HepG2 (cell line): Measurements from ENCODE around the gene GPAM.

DNA sequence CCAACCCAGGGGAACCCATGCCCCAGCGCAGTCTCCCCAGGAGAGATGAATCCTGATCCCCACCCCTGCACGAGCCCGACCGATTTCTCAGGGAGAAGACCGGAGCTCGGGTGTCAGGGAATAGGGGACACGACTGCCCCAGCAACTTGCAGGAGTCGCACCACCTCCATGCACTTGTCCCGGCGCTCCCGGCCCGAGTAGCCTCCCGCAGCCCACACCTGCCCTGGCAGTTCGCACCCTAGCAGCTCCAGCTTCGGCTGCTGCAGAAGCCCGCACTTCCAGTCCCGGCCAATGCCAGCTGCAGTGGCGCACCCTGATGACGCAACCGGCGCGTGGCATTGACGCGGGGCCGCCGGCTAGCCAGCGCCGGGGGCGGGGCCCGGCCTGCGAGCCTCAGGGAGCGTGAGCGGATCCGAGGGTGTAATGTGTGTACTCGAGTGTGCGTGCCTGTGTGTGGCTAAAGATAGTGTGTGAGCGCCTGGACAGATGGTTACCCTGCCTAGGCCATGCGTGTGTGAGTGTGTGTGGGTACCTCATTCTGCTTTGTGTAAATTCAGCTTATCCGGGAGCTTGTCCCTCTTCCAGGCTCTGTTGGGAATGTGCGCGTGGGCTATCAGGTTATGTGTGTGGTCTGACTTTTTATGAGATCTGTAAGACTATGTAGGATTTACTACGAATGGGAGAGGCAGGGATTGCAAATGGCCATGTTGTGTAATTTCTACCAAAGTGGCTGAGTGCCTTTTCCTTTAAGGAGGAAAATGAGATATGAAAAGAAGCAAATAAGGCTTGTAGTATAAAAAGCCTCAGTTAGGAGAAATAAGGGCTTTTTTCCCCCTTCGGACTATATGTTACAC lies at the start of gene GPAM:
Gene GPAM (minus strand): TSS at position 310 of the 854 bp plus-strand sequence.
- RRBS, 2 experiments: 95 to 97% methylated on average over 9 to 14 of the region's 43 CpGs
CAGE:
- cytosol, long polyA minus RNA: no peak
- cytosol, long polyA plus RNA: no peak
- long polyA plus RNA: no peak
- nucleus, long polyA minus RNA: no peak
- nucleus, long polyA plus RNA: no peak

DNA sequence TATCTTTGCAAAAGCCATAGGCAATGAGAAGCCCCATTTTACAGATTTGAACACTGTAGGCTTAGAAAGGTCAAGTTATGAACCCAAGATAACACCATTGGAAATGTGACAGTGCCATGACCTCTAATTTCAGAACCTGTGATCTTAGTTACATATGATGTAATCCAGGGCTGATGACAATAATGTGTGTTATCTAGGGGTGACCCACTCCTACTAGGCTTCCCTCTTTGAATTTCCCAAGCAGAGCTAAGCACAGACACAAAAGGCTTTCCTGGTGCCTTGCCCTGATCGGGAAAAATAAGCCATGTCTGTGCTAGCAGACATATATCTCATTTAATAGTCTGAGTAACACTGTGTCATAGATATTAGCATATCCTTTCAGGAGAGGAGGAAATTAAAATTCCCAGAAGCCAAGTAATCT lies 3.0 kb upstream of the TECTB start:
- RRBS, 2 experiments: no CpG with 5 or more reads among the region's 1 CpG
CAGE:
- cytosol, long polyA minus RNA: no peak
- cytosol, long polyA plus RNA: no peak
- long polyA plus RNA: no peak
- nucleus, long polyA minus RNA: no peak
- nucleus, long polyA plus RNA: no peak

- RRBS, 2 experiments: no CpG with 5 or more reads among the region's 1 CpG
CAGE:
- cytosol, long polyA minus RNA: no peak
- cytosol, long polyA plus RNA: no peak
- long polyA plus RNA: no peak
- nucleus, long polyA minus RNA: no peak
- nucleus, long polyA plus RNA: no peak
Observed at GRCh38 chr10:112392927-112393140, 18.9 kb downstream of the ACSL5 start.

DNA sequence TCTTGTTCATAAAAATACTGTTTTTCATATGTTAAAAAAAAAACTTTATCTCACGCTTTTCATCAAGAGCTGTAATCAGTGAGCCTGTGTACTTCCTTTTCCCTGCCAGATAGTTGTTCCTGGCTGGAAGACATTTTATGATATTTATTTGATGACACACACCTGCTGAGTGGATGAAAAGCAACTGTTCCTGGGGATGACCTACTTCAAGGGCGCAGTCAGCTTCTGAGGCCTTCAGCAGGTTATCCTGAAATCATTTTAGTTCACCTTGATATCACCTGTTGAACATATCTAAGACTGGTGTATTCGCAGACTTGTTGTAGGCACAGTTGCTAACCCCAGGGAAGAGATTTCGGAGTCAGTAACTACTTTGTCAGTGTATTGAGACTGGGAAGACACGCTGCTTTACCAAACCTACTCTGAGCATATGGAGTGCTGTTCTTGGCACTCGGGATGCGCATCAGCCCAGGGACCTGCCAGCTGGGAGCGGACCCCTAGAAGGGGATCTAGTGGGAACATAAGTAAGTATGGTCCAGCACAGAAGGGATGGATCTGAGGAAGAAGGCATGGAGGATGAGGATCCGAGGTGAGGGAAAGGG lies 234.4 kb upstream of the TCF7L2 start:
- RRBS, 2 experiments: no CpG with 5 or more reads among the region's 9 CpGs
CAGE:
- cytosol, long polyA minus RNA: no peak
- cytosol, long polyA plus RNA: no peak
- long polyA plus RNA: no peak
- nucleus, long polyA minus RNA: start-site peak on the plus strand centred at position 68 of the sequence, 427 bp wide, 30 reads
- nucleus, long polyA plus RNA: no peak

DNA sequence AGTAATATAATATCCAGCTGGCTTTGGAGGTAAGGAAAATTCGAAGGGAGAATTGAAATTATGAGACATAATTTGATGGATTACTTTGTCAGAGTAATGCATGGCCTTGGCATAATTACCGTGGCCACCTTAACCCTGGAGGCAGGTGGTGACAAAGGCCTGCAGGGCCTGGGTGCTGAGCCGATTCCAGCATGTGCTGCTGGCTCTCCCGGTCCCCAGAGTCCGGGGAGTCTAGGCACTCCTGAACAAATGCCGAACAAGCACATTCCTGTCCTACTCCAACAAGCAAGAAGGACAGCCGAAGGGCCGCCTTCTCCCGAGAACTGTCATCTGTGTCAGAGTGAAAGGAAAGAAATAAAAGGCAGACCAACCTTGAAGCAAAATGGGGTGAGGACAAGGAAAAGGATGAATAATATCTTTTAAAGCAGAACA lies 166.4 kb upstream of the TCF7L2 start:
- RRBS, 2 experiments: no CpG with 5 or more reads among the region's 9 CpGs
CAGE:
- cytosol, long polyA minus RNA: no peak
- cytosol, long polyA plus RNA: no peak
- long polyA plus RNA: no peak
- nucleus, long polyA minus RNA: no peak
- nucleus, long polyA plus RNA: no peak

DNA sequence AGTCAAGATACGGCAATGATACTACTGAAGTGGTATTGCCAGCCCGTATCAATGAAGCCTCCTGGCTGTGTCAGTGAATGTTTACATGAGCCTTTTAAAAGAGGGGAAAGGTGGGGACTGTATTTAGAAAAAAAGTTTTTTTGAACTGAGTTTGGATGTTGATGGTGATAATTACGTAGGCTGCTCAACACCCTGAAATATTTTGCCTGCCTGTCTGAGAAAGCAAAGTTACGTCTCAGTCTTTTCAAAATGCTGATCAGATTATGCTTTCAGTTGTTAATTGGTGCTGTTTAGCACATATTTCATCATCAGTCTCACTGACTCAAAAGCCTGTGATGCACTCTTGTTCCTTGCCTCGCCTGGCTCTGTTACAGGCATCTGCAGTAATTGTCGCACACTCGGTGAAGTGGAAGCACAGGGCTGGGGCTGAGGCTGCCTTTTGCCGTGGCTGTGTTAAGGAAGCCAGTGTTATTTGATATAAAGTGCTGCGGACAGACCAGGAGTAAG lies 157.3 kb upstream of the TCF7L2 start:
- RRBS, 2 experiments: no CpG with 5 or more reads among the region's 9 CpGs
CAGE:
- cytosol, long polyA minus RNA: no peak
- cytosol, long polyA plus RNA: no peak
- long polyA plus RNA: no peak
- nucleus, long polyA minus RNA: no peak
- nucleus, long polyA plus RNA: no peak

- RRBS, 2 experiments: no CpG with 5 or more reads among the region's 5 CpGs
CAGE:
- cytosol, long polyA minus RNA: no peak
- cytosol, long polyA plus RNA: no peak
- long polyA plus RNA: no peak
- nucleus, long polyA minus RNA: no peak
- nucleus, long polyA plus RNA: no peak
Observed at GRCh38 chr10:112803737-112804416, 146.2 kb upstream of the TCF7L2 start.

DNA sequence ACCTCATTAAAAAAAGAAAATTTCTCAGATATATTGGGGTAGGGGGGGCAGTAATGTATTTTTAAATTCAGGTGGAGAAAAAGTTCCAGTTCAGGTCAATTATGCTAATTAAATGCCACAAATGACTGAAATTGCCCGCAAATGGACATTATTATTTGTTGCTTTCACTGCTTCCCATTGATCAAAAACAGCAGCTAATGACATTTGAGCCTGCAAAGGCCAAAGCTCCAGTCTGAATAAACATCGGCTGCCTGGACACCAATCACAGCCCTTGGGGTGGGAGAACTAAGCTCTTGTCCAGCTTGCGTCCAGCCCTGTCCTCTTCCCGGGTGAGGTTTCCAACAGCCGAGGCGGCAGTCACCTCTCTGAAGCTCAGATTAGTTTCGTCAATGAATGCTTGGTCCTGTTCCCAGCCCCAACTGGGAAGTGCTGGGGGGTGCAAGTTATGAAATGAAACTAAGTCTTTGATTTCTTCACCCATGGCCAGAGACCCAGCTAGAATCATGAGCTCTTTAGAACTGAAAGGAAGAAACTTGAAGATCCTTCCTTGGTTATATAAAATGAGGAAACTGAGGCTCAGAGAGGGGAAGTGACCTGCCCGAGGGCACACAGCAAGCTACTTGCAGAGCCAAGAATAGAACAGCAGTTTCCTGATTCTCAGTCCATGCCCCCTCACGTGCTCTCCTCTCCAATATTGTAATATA lies 114.1 kb upstream of the TCF7L2 start:
- RRBS, 2 experiments: no CpG with 5 or more reads among the region's 9 CpGs
CAGE:
- cytosol, long polyA minus RNA: no peak
- cytosol, long polyA plus RNA: no peak
- long polyA plus RNA: no peak
- nucleus, long polyA minus RNA: no peak
- nucleus, long polyA plus RNA: no peak

DNA sequence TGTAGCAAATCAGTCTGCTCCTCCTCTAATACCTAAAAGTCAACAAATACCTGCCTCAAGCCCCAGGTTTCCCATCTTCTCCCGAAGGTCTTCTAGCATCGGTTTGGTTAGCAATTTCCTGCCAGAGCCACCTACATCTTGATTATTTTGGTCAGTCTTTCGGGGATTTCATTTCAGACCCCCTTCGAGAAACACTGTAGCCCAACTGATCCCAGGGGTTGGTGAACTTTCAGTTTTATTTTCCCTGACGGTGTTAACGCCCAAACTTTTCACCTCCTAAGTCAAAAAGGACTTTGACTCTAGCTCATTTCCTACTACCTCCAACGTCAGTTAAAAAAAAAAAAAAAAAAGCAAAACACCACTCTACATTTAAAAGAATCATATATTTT lies 999 bp upstream of the TCF7L2 start:
- RRBS, 2 experiments: no CpG with 5 or more reads among the region's 7 CpGs
CAGE:
- cytosol, long polyA minus RNA: no peak
- cytosol, long polyA plus RNA: no peak
- long polyA plus RNA: no peak
- nucleus, long polyA minus RNA: no peak
- nucleus, long polyA plus RNA: no peak

- RRBS, 2 experiments: no CpG with 5 or more reads among the region's 9 CpGs
CAGE:
- cytosol, long polyA minus RNA: no peak
- cytosol, long polyA plus RNA: no peak
- long polyA plus RNA: no peak
- nucleus, long polyA minus RNA: no peak
- nucleus, long polyA plus RNA: no peak
Observed at GRCh38 chr10:112958176-112958805, 8.2 kb downstream of the TCF7L2 start.

- RRBS, 2 experiments: no CpG with 5 or more reads among the region's 12 CpGs
CAGE:
- cytosol, long polyA minus RNA: no peak
- cytosol, long polyA plus RNA: no peak
- long polyA plus RNA: no peak
- nucleus, long polyA minus RNA: no peak
- nucleus, long polyA plus RNA: no peak
Observed at GRCh38 chr10:113003379-113004403, 53.6 kb downstream of the TCF7L2 start.

DNA sequence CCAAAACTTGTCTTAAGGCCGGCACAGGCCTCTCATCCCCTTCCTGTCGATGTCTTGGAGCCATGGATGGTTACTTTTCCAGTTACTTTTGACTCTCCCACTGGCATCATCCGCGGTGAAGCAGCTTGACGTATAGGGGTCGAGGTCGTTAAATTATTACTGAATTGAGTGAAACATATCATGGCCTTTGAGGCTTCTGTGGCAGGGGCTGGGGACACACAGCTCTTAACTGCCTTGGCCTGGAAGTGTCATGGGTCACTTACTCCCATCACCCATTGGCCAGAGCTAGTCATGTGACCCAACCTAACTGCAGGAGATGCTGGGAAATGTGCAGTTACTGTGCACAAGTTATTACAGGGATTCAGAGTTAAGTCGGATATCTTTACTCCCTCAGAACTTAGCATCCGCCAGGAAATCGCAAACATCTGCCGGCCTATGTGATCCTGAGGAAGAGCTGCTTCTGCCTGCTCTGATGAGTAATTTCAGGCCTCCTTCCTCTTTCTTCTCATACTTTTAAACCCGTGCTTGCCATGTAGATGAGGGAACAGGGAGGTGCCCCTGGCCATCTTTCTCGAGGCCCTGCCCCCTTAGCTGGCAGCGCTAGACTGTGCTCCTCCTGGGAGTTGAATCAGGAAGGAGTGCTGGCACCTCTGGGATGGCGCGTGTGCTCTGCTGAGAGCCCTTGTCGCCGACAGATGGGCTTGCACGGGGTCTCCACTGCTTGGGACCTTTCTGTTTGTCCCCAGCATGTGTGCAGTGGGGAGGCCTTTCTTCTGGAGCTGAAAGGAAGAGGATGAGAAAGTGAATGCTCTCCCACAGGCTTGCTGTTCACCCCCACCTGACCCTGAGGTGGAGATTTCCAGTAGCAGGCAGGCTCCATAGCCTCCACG lies 203.6 kb downstream of the TCF7L2 start:
- RRBS, 2 experiments: no CpG with 5 or more reads among the region's 20 CpGs
CAGE:
- cytosol, long polyA minus RNA: no peak
- cytosol, long polyA plus RNA: no peak
- long polyA plus RNA: no peak
- nucleus, long polyA minus RNA: no peak
- nucleus, long polyA plus RNA: no peak

DNA sequence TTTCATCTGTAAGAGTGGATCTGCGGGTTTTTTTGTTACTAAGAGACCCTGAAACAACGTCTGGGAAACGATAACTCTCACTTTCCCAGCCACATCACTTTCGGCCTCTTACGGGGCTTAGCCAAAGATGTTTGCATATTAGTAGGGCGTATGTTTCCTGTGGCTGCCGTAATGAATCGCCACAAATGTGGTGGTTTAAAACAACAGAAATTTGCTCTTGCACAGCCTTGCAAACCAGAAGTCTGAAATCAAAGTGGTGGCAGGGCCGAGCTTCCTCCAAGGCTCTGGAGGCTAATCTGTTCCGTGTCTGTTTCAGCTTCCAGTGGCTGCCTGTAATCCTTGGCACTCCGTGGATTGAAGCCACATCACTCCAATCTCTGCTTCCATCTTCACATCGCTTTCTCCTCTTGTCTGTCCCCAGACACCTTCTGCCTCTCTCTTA lies 220.1 kb downstream of the TCF7L2 start:
- RRBS, 2 experiments: no CpG with 5 or more reads among the region's 12 CpGs
CAGE:
- cytosol, long polyA minus RNA: no peak
- cytosol, long polyA plus RNA: no peak
- long polyA plus RNA: no peak
- nucleus, long polyA minus RNA: no peak
- nucleus, long polyA plus RNA: no peak

DNA sequence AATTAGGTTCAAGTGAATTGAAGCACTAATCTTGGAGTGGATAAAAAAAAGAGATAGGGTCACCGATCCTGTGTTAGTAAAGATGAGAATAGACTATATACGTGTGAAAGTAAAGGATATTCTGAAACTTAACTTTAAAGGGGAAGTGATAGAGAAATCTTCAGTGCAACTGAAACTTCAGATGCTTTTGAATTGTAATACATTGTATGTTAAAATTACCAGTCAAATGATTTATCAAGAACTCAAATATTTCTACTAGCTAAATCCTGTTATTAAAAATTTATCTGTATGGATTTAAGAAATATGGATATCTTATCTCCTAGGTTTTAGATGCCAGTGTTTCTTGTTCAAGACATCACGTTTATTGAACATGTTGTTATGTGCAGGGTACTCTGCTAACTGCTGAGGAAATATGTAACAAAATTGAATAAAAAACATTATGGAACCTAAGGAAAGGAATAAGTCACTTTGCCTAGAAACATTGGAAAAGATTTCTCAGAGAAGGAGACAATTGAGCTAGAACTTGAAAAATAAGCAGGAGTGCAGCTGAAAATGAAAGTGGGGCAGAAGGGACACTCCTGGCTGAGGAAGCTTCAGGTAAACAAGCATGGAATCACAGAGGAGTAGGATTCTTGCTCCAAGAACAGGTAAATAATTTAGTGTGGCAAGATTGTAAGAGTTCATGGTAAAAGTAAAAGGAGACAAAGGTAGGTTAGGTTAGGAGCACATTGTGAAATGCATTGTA lies 5.1 kb downstream of the NHLRC2 start:
- RRBS, 2 experiments: no CpG with 5 or more reads among the region's 3 CpGs
CAGE:
- cytosol, long polyA minus RNA: no peak
- cytosol, long polyA plus RNA: no peak
- long polyA plus RNA: no peak
- nucleus, long polyA minus RNA: start-site peak on the plus strand centred at position 167 of the sequence, 311 bp wide, 41 reads
- nucleus, long polyA plus RNA: no peak

- RRBS, 2 experiments: no CpG with 5 or more reads among the region's 15 CpGs
CAGE:
- cytosol, long polyA minus RNA: no peak
- cytosol, long polyA plus RNA: no peak
- long polyA plus RNA: no peak
- nucleus, long polyA minus RNA: no peak
- nucleus, long polyA plus RNA: no peak
Observed at GRCh38 chr10:113937545-113938621, 83.4 kb downstream of the NHLRC2 start.

- RRBS, 2 experiments: no CpG with 5 or more reads among the region's 9 CpGs
CAGE:
- cytosol, long polyA minus RNA: no peak
- cytosol, long polyA plus RNA: no peak
- long polyA plus RNA: no peak
- nucleus, long polyA minus RNA: no peak
- nucleus, long polyA plus RNA: no peak
Observed at GRCh38 chr10:114041361-114041775, 2.3 kb upstream of the ADRB1 start.

GRCh38 chr10:114145488-114145866 lies 28.5 kb downstream of the CCDC186 start:
- RRBS, 2 experiments: no CpG with 5 or more reads among the region's 3 CpGs
CAGE:
- cytosol, long polyA minus RNA: start-site peak on the minus strand at chr10:114145551-114145741, 20 reads
- cytosol, long polyA plus RNA: no peak
- long polyA plus RNA: no peak
- nucleus, long polyA minus RNA: no peak
- nucleus, long polyA plus RNA: no peak

GRCh38 chr10:114393489-114394103 lies 10.7 kb downstream of the AFAP1L2 start:
- RRBS, 2 experiments: no CpG with 5 or more reads among the region's 13 CpGs
CAGE:
- cytosol, long polyA minus RNA: no peak
- cytosol, long polyA plus RNA: no peak
- long polyA plus RNA: no peak
- nucleus, long polyA minus RNA: no peak
- nucleus, long polyA plus RNA: no peak

DNA sequence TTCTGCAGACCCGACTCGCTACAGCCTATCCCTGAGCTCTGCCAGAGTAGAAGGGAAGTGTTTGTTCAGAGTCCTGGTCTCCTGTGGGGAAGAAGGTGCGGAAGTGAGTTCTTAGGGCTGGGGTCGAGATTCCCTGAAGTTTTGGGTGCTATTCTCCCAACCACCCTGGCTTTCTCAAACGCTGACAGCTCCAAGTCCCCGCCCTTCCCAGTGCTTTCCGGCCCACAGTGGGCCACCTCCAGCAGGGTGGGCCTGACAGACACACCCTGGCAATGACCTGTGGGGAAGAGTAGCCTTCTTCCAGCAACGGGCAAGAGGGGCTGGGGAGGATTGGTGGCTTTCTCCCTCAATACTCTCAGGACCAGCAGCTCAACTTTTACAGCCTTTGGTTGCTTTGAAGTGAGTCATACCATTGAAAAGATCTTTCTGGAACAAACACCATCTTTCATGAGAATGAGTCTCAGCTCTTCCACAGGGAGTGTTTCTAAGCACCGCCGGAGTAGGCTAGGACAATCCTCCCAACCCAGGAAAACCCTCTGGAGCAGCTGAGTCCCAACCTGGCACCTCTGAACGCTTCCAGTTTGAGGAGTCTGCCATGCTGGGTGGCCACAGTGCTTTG lies 23.2 kb upstream of the AFAP1L2 start:
- RRBS, 2 experiments: no CpG with 5 or more reads among the region's 11 CpGs
CAGE:
- cytosol, long polyA minus RNA: no peak
- cytosol, long polyA plus RNA: no peak
- long polyA plus RNA: no peak
- nucleus, long polyA minus RNA: no peak
- nucleus, long polyA plus RNA: no peak

DNA sequence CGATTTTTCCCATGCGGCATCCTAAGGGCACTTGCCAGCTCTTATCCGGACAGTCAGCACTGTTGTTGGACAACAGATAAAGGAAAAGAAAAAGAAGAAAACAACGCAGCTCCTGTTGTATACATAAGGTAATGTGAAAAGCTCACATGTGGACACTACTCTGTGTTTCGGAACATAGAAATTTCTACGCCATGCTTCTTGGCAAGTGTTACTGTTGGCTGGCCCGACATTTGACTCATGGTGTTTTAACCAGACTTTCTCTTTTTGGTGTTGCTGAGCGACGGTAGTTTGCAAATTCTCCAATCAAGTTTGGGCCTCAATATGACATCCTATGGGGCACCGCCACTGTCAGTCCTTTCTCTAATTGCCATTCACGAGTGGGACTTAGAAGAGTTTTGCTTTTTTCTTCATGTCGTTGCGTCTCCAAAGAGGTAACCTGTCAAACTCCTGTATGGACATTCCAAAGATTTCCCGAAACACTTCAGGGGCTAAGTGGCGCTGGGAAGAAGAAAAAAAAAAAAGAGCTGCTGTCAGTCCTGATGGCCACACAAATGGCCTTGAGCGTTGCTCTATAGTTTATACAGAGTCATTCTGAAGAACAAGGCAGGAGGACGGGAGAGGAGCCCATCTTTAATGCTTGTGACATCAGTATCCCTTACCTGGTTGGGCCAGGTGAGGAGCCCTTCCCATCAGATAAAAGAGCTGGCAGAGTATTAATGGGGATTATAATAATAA lies 31.7 kb upstream of the AFAP1L2 start:
- RRBS, 2 experiments: no CpG with 5 or more reads among the region's 17 CpGs
CAGE:
- cytosol, long polyA minus RNA: no peak
- cytosol, long polyA plus RNA: no peak
- long polyA plus RNA: no peak
- nucleus, long polyA minus RNA: no peak
- nucleus, long polyA plus RNA: no peak